Metastatic Breast Carcinoma in the Ovary (tissue), 3 donors: ENCODE measurements around a stretch of chr1.

- PRO-cap, 3 experiments, result no peak in any of the 3 experiments
Measured at GRCh38 chr1:153807807-153808318, 32.7 kb downstream of the SLC27A3 start.

GRCh38 chr1:153961890-153963192 is 996 bp downstream of the SLC39A1 start:
- PRO-cap, 3 experiments, result peak in 2 of 3 experiments; most common plus-strand start chr1:153962247 (in 2); most common minus-strand start chr1:153962854 (in 2)

- PRO-cap, 3 experiments, result no peak in any of the 3 experiments
Measured at GRCh38 chr1:153981585-153982433, 4.3 kb downstream of the RAB13 start.

DNA sequence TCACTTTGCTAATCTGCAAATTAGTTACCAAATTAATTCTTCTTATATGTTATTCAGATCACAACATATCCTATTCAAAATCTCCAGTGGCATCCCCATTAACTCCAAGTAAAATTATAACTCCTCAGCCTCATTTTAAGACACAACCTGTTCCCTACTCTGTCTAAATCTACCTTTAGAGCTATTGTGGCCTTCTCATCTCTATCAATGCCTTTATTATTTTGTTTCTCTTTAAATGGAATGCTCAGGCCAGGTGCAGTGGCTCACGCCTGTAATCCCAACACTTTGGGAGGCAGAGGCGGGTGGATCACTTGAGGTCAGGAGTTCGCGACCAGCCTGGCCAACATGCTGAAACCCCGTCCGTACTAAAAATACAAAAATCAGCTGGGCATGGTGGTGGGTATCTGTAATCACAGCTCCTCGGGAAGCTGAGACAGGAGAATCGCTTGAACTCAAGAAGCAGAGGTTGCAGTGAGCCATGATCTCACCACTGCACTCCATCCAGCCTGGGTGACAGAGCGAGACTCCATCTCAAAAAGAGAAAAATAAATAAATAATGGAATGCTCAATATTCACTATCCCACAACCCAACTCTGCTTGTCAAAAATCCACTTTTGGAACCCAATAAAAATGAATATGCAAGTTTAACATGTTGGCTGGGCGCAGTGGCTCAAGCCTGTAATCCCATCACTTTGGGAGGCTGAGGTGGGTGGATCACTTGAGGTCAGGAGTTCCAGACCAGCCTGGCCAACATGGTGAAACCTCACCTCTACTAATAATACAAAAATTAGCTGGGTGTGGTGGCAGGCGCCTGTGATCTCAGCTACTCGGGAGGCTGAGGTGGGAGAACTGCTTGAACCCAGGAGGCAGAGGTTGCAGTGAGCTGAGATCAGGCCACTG is 26.8 kb downstream of the TPM3 start:
- PRO-cap, 3 experiments, result no peak in any of the 3 experiments

DNA sequence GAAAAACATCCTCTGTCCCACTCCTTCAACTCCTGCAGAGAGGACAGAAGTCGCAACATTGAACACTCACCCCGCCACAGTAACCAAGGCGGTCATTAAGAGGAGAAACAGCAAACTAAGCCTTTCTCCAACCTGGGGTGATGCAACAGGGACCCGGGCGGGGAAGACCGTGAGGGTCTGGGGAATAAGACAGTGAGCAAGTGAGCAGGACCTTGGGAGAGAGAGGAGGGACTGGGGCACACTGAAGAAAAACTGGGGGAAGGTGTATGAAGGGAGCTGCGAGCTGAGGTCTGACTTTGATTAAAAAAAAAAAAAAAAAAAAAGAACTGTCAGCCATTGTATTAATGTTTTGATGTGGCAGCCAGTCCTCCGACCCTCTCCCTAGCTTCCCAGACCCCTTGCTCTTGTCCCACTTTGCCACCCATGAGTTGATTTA is 438 bp downstream of the HAX1 start:
- PRO-cap, 3 experiments, result no peak in any of the 3 experiments

- PRO-cap, 3 experiments, result peak in 2 of 3 experiments; most common minus-strand start chr1:154343002 (in 2)
Measured at GRCh38 chr1:154342695-154343451, 17.5 kb downstream of the ATP8B2 start.

DNA sequence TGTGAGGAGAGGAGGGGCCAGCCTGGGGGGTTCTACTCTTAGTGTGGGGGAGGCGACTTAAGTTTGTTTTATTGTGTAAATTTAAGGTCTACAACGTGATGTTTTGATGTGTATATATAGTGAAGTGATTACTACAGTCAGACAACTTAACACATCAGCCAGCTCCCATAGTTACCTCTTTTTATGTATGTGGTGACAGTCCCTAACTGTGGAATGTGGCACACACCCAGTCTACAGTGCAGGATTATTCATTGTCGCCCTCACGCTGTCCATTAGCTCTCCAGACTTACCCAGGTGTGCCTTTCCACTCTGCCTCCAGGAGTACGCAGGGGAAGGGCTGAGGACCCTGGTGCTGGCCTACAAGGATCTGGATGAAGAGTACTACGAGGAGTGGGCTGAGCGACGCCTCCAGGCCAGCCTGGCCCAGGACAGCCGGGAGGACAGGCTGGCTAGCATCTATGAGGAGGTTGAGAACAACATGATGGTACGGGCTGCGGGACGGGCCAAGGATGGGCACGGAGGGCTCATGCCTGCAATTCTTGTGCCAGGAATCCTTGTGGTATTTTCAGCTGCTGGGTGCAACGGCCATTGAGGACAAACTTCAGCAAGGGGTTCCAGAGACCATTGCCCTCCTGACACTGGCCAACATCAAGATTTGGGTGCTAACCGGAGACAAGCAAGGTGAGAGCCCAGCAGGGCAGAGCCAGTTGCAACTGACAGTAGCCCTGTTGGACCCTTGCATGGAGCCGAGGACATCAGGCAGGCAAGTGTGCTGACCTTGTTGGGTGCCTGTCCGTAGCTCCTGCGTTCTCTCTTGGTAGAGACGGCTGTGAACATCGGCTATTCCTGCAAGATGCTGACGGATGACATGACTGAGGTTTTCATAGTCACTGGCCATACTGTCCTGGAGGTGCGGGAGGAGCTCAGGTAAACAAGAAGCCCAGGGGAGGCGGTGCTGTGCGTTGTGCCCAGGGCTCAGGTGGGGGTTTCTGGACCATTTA is 18.5 kb downstream of the ATP8B2 start:
- PRO-cap, 3 experiments, result no peak in any of the 3 experiments

- PRO-cap, 3 experiments, result no peak in any of the 3 experiments
Measured at GRCh38 chr1:154353494-154353972, 28.2 kb downstream of the ATP8B2 start.

DNA sequence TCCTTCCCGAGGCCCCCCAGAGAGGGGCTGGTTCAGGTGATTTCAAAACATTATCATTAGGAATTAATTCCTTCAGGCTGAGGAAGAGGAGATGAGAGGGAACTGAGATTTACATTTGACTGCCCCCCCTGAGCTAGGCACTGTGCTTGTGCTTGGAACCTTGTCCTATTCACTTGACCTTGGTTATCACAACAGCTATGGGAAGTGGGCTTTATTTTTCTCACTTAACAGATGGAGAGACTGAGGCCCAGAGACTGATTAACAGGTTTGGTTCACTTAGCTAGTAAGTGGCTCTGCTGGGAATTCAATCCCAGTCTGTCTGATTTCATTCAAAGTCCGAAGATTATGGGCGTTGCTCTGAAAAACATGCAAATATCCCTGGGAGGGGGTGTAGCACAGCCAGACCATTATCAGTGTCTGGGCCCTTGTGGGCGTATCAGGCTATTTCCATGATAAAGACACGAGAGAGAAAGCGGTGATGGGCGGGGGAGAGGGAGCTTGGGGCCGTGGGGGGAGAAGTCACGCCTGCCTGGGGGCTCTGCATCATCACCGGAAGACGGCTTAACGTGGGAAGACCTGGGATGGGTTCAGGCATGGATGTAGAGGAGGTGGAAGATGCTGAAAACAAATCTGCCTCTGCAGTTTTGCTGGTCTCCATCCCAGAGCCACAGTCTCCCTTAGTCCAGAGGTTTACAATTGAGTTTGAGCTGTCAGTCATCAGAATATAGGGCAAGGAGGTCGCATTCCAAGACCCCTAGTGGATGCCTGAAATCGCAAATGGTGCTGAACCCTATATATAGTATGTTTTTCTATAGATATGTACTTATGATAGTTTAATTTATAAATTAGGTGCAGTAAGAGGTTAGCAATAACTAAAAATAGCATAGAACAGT is 25.7 kb downstream of the IL6R start:
- PRO-cap, 3 experiments, result no peak in any of the 3 experiments

- PRO-cap, 3 experiments, result no peak in any of the 3 experiments
Measured at GRCh38 chr1:154431539-154432190, 26.5 kb downstream of the IL6R start.

DNA sequence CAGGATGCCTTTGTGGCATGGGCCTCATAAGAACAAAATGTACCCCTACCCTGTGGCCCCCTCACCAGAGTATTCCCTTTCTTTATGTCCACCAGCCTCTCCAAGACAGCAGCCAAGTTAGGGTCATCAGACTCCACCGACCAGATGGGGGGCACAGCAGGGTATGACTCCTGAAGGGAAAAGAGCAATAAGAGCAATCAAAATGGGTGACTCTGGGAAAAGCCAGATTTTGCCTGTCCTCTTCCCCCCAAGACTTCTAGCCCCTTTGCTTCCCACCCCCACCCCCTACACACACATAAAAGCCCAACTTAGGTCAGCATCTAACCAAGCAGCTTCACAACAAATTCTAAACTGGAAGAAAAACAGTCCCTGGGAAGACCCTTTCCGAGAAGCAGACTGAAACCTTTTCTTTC is 2.7 kb downstream of the UBE2Q1 start:
- PRO-cap, 3 experiments, result no peak in any of the 3 experiments

DNA sequence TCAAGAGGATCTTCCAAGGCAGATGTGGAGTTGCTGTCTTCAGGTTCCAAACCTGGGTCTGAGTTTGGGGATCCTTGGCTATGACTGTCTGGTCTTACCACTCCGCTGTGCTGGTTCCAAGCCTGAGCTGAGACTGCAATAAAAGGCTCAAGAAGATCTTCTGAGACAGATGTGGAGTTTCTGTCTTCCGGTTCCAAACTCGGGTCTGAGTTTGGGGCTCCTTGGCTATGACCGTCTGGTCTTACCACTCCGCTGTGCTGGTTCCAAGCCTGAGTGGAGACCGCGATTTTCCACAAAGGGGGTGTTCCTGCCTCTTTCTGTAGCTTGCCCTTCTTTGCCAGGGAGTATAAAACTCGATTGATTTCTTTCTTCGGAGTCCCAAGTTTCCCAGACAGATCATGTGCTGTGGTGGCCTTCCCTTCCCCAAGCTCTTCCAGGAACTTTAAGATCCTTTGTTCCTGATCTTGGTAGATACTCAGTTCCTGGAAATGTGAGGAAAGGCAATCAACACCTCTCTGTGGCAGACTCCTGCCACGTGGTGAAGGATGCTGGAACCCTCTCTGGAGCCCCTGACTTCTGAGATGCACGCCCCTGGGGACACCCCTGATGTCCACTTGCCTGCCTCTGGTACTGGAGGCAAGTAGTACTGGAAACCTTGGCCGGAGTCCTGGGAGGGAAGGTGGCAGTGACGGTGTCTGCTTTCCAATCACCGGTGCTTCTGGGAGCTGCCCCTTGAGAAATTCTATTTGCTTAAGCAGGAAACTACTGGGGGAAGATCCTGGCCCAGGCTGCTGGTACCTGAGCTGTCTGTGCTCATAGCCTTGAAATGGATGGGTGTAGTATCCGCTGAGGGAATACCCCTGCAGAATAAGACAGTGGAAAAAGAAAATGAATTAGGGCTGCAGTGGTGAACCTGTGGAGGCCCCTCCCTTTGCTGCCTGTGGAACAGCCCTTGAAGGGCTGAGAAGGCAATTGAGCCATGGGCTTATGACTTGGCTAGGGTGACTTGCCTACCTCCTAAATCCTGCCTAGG is 5.9 kb downstream of the ADAR start:
- PRO-cap, 3 experiments, result no peak in any of the 3 experiments

DNA sequence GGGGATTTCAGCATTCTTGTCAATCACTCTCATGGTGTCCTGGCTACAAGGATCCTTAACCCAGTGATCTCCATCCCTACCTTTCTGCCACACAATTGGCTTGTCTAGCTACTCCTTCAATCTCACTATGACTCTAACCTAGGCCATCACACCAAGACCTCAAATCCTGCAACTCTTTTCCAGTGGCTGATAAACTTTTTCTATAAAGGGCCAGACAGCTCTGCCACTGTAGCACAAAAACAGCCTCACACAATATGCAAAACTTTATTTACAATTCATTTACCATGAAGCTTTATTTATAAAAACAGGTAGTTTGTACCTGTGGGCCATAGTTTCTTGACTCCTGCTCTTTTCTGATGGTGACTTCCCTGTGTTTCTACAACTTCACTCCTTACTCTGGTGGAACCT is 4.1 kb downstream of the ADAR start:
- PRO-cap, 3 experiments, result no peak in any of the 3 experiments

- PRO-cap, 3 experiments, result peak in 3 of 3 experiments; most common plus-strand start chr1:154608742 (in 1); most common minus-strand start chr1:154608719 (in 3)
Measured at GRCh38 chr1:154608515-154609074, 609 bp upstream of the ADAR start.

DNA sequence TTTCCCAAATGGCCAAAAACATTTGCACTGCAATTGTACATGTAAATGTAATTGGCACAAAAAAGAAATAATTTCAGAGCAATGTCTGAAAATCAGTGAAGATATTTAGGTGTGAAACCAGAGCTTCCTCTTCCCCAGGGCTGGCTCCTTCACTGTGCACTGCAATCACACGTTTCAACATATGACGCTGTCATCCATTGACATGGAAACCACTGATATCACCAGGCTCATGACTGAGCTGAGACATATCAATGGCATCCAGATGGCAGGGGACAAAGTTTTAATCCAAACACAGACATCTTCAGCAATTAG is 107.9 kb upstream of the ADAR start:
- PRO-cap, 3 experiments, result no peak in any of the 3 experiments

DNA sequence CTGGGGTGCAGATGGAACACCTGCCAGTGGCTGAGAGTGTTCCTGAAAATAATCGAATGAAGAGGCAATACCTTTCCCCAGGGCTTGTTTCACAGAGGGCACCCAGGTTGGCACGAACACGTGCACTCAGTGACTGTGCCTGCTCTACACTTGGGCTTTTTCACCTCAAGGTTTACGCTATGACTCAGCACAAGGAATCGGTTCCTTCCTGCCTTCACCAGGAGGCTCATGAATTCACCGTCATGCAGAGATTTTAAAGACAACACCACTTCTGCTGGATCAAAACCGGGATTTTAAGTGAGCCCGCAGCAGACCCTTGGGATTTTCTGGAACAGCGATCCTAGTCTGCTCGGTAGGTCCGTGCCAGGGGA is 118.5 kb upstream of the ADAR start:
- PRO-cap, 3 experiments, result no peak in any of the 3 experiments

- PRO-cap, 3 experiments, result no peak in any of the 3 experiments
Measured at GRCh38 chr1:154936019-154936337, 541 bp downstream of the PMVK start.

- PRO-cap, 3 experiments, result peak in 1 of 3 experiments; most common plus-strand start chr1:154941629 (in 1); most common minus-strand start chr1:154941493 (in 1)
Measured at GRCh38 chr1:154941277-154941856, 4.8 kb upstream of the PMVK start.

GRCh38 chr1:154960579-154961179 is 903 bp downstream of the PYGO2 start:
- PRO-cap, 3 experiments, result peak in 3 of 3 experiments; most common plus-strand start chr1:154961017 (in 3)

GRCh38 chr1:154969793-154970619 is 541 bp downstream of the SHC1 start:
- PRO-cap, 3 experiments, result no peak in any of the 3 experiments